ENCODE measurements around a stretch of chr10.

DNA sequence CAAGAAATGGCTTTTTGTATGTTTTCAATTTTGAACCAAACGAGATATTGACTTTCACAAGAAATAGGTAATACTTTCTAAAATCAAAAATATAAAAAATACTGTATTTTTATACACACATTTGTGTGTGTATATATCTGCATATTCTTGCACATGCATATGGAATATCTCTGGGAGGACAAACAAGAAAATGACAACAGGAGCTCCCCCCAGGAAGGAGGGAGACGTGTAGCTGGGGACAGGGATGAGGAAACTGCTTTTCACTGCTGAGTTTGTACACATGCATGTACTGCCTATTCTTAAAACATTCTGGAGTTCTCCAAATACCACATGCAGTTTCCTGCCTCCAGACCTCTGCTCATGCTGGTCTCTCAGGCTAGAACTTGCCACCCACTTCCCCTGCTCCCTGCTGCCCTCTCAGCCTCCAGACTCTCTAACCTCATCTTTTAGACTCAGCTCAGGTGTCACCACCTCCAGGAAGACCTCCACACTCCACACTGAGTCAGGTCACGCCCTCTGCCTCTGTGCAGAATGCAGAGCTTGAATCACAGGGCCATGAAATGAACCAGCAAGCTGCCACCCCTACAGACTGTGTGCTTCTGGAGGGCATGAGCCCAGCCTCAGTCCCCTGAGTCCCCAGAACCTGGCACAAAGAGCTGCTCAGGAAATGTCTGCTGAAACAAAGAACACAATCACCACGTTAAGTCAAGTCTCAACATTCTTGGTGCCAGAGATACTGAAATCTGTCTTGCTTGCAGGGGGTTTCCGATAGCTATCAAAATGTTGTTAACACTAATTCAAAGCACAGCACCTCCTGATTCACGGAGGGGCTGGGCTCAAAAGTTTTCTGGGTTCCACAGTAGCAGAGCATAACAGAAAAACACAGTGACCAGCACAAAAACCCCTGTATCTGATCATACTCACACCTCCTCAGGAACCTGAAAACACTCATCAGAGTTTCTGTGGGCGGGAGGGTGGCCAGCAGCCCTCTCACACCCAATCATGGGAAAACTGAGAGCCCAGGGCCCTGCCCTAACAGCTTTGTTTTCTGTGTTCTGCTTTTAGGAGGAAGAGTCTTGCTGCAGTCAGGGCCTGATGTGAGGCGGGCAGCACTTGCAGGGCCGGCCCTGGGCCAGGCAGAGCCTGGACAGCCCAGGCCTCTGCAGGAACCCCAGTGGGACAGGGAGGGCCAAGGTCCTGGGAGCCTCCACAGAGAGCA, 21.2 kb downstream of the FAM53B start:
- RRBS = no CpG with 5 or more reads among the region's 9 CpGs

- RRBS = no CpG with 5 or more reads among the region's 2 CpGs
Measured at GRCh38 chr10:124788139-124788668, 3.5 kb downstream of the EEF1AKMT2 start.

- RRBS = no CpG with 5 or more reads among the region's 11 CpGs
Measured at GRCh38 chr10:124849005-124849529, 47.4 kb downstream of the ABRAXAS2 start.

DNA sequence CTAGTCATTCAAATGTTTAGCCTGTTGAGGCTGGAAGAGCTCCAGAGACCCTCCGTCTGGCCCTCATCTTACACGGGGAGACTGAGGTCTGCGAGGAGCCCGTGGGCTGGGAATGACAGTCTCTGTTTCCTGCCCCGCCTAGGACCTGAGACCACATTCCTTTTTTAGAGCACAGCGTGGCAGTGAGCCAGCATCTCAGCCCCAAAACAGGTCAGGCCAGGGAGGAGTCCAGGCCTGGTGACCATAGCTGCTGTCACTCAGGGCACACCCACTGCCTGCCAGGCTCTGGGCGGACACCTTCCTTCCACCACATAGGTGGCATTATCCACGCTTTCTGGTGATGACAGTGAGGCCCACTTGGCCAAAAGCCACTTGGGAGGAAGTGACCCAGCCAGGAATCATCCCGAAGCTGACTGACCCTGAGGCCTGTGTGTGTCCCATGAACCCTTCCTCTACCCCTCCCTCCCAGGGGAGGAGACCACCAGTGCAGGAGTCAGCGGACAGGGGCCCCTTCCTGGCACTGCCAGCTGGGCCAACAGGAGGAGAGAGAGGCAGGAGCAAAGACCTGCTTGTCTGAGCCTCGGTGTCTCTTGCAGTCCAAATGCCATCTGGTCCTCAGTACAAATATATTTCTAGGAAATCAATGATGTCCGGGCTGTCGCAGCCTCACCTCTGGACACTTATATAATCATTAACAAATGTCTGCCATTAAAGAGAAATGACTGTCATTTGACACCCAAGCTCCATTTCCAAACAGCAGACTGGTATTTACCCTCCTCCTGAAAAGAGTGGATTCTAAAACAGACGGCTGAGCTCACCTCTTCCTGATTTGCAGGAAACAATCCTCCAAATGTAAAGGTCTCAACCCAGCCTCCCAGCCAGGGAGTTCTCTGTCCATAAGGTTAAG, 62.9 kb downstream of the ABRAXAS2 start:
- RRBS = no CpG with 5 or more reads among the region's 14 CpGs

DNA sequence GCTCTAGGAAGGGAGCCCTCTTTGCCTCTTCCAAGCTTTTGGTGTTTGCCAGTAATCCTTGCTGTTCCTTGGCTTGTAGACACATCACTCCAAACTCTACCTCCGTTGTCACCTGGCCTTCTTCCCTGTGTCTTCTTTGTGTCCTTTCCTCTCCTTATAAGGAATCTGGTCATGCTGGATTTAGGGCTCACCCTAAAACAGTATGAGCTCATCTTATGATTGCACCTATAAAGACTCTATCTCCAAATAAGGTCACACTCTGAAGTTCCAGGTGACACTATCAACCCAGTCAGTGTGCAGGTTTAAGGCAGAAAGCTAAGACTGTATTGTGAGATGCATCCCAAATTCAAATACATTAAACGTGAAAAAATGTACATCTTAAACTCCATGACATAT, 49.0 kb upstream of the ZRANB1 start:
- RRBS = no CpG with 5 or more reads among the region's 2 CpGs

DNA sequence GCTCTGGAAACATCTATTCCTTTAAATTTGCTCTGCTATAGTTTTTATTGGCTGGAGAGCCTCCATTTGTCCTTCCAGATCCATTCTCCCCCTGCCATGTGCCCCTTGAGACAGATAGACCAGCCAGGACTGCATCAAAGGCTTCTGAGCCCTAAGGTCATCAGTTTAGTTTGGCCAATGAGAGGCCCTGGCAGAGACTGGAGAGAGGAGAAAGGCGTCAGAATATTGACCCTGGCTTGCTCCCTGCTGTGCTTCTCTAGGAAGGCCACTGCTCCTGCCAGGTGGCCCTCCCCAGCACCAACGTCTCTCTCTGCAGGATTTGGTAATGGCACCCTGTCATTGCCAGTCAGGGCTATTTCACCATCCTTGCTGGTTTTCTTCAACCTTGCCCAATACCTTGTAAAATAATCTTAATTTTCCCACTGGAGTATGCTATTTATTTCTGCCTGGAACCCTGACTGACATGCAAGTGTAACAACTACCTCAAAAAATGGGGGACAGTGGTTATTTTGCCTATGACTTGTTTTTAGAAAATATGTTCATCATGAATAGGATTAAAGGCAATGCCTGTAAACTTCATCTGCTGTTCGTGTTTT, 38.8 kb upstream of the ZRANB1 start:
- RRBS = no CpG with 5 or more reads among the region's 3 CpGs

DNA sequence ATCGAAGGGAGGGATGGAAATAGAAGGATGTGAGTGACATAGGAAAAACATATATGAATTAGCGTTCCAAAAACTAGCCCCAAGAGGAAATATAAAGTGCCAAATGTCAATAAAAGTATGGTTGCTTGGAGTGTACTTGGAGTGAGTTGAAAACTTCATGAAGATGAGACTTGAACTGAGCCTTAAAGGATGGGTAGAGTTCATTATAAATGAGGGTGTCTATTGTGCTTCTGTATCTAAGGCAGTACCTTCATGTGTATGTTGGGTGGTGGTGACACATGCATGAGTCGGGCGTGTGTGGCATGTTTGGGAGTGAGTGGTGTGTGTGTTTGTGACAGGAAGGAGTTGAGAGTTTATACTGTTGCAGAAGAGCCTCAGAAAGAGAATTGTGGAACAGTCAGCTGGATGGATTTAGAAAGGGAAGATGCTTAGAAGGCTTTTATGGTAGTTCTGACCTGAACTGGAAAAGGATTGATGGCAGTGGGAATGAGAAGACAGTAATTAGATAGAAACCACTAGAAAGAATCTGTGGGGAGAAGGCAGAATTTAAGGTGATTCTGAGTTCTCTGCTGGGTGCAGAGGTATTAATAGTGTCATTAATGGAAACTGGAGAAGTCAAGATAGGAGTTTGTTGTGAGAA, 5.9 kb upstream of the ZRANB1 start:
- RRBS = no CpG with 5 or more reads among the region's 4 CpGs

DNA sequence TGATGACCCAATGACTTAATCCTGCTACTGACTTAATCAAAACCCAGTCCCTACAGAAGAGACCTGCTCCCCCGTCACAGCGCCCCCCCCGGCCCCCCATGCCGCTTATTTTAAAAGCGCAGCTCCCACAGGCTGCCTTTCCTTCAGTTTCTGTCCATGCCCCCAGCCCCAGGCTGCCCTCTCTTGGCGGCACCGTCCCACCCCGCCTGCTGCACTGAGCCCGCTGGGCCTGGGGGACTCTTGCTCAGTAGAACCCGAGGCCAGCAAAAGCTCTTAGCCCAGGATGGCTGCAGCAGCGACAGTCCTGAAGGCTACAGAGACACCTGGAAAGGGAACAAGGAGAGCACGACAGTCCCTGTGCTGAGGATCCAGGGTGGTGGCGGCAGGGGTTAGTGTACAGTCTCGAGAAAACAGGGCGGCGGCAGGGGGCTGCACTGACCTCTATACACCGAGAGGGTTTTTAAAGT, 31.7 kb downstream of the CTBP2 start:
- RRBS = no CpG with 5 or more reads among the region's 17 CpGs

- RRBS = 59% methylated on average over 2 of the region's 24 CpGs
Measured at GRCh38 chr10:125000928-125001852, 26.7 kb downstream of the CTBP2 start.

DNA sequence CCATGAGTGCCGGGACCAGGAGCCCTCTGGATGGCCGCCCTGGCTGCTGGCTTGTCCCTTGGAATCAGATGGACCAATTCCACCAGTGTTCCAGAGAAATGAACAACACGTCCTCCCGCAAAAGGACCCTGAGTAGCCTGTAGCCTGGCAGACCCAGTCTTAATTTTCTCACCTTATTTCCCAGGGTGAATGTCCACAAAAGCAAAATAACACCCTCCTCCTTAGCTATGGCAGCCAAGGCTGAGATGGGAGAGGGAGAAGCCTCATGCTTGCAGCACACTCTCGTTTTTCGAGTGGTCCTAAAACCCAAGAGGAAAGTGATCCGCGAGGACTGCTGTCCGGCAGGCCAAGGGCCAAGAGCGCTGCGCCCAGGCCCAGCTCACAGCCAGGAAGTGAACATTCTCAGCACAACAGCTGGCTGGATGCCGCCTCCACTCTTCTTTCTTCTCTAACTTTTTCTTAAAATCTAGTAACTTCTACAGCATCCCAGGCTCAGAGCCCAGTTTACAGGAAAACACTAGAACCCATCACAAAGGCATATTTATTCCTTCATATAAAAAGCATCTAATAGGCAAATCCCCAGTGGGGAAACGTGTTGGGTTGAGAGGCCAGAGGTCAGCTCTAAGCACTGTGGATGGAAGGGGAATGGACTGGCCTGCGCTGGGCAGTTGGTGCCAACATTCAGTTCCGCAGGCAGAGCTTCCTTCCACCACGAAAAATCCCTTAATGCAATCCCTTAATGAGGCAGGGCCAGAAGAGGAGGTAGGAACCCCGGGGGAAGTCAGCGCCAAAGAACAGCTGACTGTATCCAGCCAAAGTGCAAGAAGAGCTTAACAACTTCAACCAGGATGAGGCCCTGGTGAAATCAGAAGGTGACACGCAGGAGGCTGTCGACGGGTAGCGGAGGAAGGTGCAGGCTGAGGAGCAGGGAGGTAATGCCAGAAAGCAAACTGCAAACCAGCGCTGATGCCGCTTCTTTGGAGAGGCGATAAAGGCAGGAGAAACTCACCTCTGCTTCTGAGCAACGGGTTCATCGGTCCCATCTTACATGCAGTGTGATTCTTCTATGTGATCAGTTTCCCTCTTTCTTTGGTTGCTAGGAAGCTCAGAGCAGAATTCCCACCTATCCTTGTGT, 11.2 kb downstream of the CTBP2 start:
- RRBS = no CpG with 5 or more reads among the region's 27 CpGs

- RRBS = 79% methylated on average over 6 of the region's 24 CpGs
Measured at GRCh38 chr10:125023276-125023870, 4.5 kb downstream of the CTBP2 start.

GRCh38 chr10:125035167-125035745, 7.4 kb upstream of the CTBP2 start:
- RRBS = no CpG with 5 or more reads among the region's 10 CpGs

DNA sequence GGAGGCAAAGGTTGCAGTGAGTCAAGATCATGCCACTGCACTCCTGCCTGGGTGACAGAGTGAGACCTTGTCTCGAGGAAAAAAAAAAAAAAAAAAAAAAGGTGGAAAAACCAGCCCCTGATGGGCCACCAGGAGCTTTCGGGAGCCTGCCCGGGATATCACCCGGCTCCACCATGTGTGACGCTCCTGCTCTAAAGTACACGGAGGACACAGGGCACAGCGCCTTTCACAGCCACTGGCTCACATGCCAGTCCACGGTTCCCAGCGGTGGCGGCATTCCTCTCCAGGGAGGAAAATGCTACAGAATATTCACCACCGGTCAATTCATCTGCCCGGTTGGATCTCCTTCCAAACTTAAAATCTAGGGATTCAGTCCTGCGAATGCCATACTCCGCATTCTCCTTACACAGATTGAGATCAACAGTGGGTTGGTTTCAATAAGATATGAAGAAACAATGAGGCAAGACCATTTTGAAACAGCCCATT, 51.2 kb upstream of the CTBP2 start:
- RRBS = no CpG with 5 or more reads among the region's 14 CpGs

GRCh38 chr10:125081554-125082370, 53.9 kb upstream of the CTBP2 start:
- RRBS = 100% methylated on average over 1 of the region's 13 CpGs

DNA sequence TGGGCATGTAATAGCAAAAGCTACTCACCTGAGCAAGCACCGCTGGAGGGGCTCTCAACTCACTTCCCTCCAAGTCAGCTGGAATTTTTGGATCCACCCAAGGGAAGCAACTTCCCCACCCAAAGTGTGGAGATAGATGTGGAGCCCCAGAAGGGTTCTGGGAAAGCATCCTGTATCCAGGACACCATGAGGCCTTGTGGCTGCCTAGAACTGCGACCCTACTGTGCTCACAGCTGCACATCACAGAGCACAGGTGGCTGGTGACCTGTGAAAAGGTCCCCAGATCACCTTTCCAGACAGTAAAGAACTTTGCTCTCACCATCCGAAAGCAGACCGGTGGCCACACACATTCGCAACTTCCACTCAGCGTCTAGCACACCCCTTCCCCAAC, 111.7 kb upstream of the CTBP2 start:
- RRBS = no CpG with 5 or more reads among the region's 6 CpGs

GRCh38 chr10:125154377-125155174, 126.7 kb upstream of the CTBP2 start:
- RRBS = no CpG with 5 or more reads among the region's 13 CpGs

- RRBS = no CpG with 5 or more reads among the region's 6 CpGs
Measured at GRCh38 chr10:125156658-125157141, 128.8 kb upstream of the CTBP2 start.

GRCh38 chr10:125162047-125162387, 134.1 kb upstream of the CTBP2 start:
- RRBS = no CpG with 5 or more reads among the region's 20 CpGs

DNA sequence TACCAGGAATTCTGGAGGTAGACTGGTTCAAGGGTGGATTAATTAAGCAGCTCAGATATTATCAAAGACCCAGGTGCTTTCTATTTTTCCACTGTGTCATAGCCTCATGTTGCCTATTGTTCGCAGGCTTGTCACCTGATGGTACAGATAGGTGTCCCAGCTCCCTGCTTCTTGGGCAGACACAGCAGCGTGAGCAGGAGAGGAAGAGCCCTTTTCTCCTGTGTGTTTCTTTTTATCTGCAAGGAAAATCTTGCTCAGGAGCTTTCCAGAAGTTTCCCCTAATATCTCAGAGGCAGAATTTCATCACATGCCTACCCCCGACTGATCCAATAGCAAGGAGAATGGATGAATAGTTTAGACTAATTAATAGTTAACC, 288.7 kb upstream of the CTBP2 start:
- RRBS = no CpG with 5 or more reads among the region's 3 CpGs

DNA sequence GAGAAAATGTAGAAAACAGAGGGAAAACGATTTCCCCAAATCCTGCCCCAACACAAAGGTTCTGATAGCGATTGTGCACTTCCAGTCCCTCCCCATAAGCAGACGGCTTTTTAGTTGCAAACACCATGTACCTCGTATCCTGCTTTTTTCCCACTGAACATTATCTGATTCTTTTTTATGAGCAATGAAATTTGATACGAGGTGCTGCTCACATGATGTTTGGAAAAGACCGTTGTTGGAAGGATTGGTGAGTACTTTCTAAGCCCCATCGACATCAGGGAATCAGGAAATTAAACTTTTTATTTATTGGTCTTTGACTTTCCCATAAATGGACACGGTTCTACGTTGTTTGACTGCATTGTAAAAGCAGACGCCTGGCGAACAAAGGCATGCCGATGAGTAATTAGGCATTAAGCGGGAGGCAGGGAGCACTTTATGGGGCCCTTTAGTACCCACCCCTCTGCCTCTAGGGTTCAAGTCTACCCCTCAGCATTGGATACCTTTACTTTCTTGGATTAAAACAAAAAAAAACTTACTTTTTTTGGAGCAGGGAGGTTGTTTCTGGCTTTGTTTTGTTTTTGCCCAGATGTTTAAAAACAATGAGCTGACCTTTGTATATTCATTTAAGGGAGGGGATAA, 49.3 kb downstream of the TEX36 start:
- RRBS = no CpG with 5 or more reads among the region's 13 CpGs

Data from HGPS cell (cell line).